GM12878 (cell line): ENCODE results near the gene KDM4C.

DNA sequence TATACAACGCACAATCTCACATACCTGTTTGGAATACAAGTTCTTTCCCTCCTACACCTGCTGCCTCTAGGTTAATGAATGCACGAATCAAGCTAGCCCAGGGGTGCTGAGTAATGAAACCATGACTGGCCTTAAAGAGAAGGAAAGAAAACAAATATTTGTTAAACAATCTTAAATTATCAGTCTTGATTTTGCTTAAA lies 9.1 kb downstream of the ERMP1 start:
- RAMPAGE, long total RNA = no peak
- RRBS, 2 experiments = no CpG with 5 or more reads among the region's 2 CpGs
CAGE:
- cytosol, long polyA minus RNA = no peak
- cytosol, long polyA plus RNA = no peak
- long polyA plus RNA = no peak
- nucleolus, long total RNA = no peak
- nucleus, long polyA plus RNA = no peak
- nucleus, long total RNA = no peak

- RAMPAGE, long total RNA = no peak
- RRBS, 2 experiments = no CpG with 5 or more reads among the region's 9 CpGs
CAGE:
- cytosol, long polyA minus RNA = no peak
- cytosol, long polyA plus RNA = no peak
- long polyA plus RNA = no peak
- nucleolus, long total RNA = no peak
- nucleus, long polyA plus RNA = no peak
- nucleus, long total RNA = no peak
Measured at GRCh38 chr9:5844544-5845120, 11.7 kb upstream of the ERMP1 start.

GRCh38 chr9:5886286-5886589 lies 4.5 kb upstream of the MLANA start:
- RAMPAGE, long total RNA = no peak
- RRBS, 2 experiments = no CpG with 5 or more reads among the region's 4 CpGs
CAGE:
- cytosol, long polyA minus RNA = no peak
- cytosol, long polyA plus RNA = no peak
- long polyA plus RNA = no peak
- nucleolus, long total RNA = no peak
- nucleus, long polyA plus RNA = no peak
- nucleus, long total RNA = no peak

GRCh38 chr9:6106992-6107361 lies 91.6 kb upstream of the RANBP6 start:
- RAMPAGE, long total RNA = no peak
- RRBS, 2 experiments = no CpG with 5 or more reads among the region's 2 CpGs
CAGE:
- cytosol, long polyA minus RNA = no peak
- cytosol, long polyA plus RNA = no peak
- long polyA plus RNA = no peak
- nucleolus, long total RNA = no peak
- nucleus, long polyA plus RNA = no peak
- nucleus, long total RNA = no peak

DNA sequence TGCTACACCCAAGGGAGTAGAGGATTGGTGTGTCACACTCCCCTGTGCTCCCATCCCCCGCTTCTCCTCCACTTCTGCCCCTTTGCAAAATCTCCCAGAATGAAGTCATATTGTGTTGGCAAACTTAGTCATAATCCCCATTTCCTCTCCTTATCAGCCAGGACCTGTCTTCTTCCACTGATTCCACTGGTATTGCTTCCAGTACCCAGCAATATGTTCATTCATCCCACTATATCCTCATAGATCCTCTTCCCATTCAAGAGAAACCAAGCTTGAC lies 14.8 kb downstream of the IL33 start:
- RAMPAGE, long total RNA = no peak
- RRBS, 2 experiments = no CpG with 5 or more reads among the region's 1 CpG
CAGE:
- cytosol, long polyA minus RNA = no peak
- cytosol, long polyA plus RNA = no peak
- long polyA plus RNA = no peak
- nucleolus, long total RNA = no peak
- nucleus, long polyA plus RNA = no peak
- nucleus, long total RNA = no peak

DNA sequence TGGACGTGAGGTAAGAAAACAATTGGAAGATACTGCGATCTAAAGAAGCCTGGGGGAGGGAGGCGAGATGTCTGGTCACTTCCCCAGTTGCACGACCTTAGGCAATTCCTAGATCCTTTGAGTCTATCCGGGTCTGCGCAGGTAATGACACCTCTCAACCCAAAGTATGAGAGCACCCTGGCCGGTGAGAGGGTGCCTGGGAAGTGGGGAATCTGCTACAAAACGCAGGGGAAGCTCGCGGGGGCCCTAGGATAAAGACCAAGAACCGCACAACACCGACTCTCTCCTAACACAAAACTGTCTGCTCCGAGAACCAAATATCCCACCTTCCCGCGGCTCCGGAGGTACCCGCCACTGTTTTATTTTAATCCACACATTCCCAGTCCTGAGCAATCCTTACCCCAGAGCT lies 1.4 kb downstream of the GLDC start:
- RAMPAGE, long total RNA = no peak
- RRBS, 2 experiments = 0 to 16% methylated on average over 1 to 3 of the region's 17 CpGs
CAGE:
- cytosol, long polyA minus RNA = no peak
- cytosol, long polyA plus RNA = no peak
- long polyA plus RNA = no peak
- nucleolus, long total RNA = no peak
- nucleus, long polyA plus RNA = no peak
- nucleus, long total RNA = no peak

GRCh38 chr9:6681837-6682060 lies 36.2 kb upstream of the GLDC start:
- RAMPAGE, long total RNA = no peak
- RRBS, 2 experiments = no CpG with 5 or more reads among the region's 11 CpGs
CAGE:
- cytosol, long polyA minus RNA = no peak
- cytosol, long polyA plus RNA = no peak
- long polyA plus RNA = no peak
- nucleolus, long total RNA = no peak
- nucleus, long polyA plus RNA = no peak
- nucleus, long total RNA = no peak

DNA sequence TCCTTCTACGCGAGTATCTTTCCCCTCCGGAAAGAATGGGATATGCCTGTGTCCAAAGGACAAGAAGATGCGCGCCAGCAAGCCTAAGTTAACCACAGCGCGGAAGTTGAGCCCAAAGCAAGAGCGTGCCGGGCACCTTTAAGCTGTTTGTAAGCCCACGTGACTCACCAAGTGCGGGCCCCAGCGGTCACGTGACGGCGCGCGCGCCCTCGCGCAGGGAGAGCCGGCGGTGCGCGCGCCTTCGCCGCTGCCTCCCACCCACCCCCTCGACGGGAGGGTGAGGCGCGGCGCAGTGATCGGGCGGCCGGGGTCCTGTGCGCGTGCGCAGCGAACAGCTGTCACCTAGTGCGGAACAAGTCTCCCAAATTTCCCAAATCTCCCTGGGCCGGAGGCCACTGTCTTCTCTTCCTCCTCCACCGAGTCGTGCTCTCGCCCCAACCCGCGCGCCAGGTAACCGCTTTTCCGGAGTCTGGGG lies at the start of gene KDM4C:
Gene KDM4C, plus strand, starts transcription at position 220 of the 475 bp plus-strand sequence.
- RAMPAGE, long total RNA = start-site peak on the plus strand centred at position 271 of the sequence, 127 bp wide, 184 and 421 reads in 2 replicates
- RRBS, 2 experiments = under 1 to 2% methylated on average over 38 to 41 of the region's 49 CpGs
CAGE:
- cytosol, long polyA minus RNA = no peak
- cytosol, long polyA plus RNA = start-site peak on the plus strand centred at position 298 of the sequence, 96 bp wide, 136 and 133 reads in 2 replicates
- long polyA plus RNA = start-site peak on the plus strand centred at position 337 of the sequence, 136 bp wide, 130 and 128 reads in 2 replicates
- nucleolus, long total RNA = no peak
- nucleus, long polyA plus RNA = no peak
- nucleus, long total RNA = no peak

GRCh38 chr9:7879309-7879906 lies 79.8 kb upstream of the DMAC1 start:
- RAMPAGE, long total RNA = no peak
- RRBS, 2 experiments = no CpG with 5 or more reads among the region's 2 CpGs
CAGE:
- cytosol, long polyA minus RNA = no peak
- cytosol, long polyA plus RNA = no peak
- long polyA plus RNA = no peak
- nucleolus, long total RNA = no peak
- nucleus, long polyA plus RNA = no peak
- nucleus, long total RNA = no peak

DNA sequence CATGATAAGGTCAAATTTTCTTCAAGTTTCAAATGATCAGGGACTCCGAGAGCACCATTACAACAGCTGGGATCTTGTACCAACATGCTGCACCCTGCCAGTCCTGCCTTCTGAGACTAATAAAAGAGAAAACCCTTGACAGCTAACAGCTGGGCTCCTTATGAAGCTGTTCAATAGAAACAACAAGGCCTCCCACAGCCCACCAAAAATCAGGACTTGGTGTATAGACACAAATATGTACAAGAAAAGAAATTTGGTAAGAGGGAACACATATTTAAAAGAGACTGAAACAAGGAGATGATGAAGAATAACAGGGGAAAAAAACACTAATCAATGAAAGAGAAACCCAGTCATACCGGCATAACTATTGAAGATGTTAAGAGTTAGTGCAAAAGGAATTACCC lies 985.4 kb upstream of the DMAC1 start:
- RAMPAGE, long total RNA = no peak
- RRBS, 2 experiments = no CpG with 5 or more reads among the region's 2 CpGs
CAGE:
- cytosol, long polyA minus RNA = no peak
- cytosol, long polyA plus RNA = no peak
- long polyA plus RNA = no peak
- nucleolus, long total RNA = no peak
- nucleus, long polyA plus RNA = no peak
- nucleus, long total RNA = no peak

- RAMPAGE, long total RNA = no peak
- RRBS, 2 experiments = no CpG with 5 or more reads among the region's 3 CpGs
CAGE:
- cytosol, long polyA minus RNA = no peak
- cytosol, long polyA plus RNA = no peak
- long polyA plus RNA = no peak
- nucleolus, long total RNA = no peak
- nucleus, long polyA plus RNA = no peak
- nucleus, long total RNA = no peak
Measured at GRCh38 chr9:8871019-8871312, 1071.4 kb upstream of the DMAC1 start.

DNA sequence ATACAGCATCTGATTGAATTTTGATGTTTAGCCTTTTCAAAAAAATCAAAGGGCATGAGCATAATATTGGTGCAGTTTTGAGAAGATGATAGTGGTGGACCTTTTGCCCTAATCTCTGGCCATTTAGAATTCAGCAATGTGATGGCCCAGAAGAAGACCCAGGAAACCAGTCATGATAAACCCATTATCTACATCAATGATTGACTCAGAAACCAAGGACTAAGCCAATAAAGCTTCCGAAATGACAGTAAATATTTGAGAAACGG lies 1158.7 kb upstream of the DMAC1 start:
- RAMPAGE, long total RNA = no peak
- RRBS, 2 experiments = no CpG with 5 or more reads among the region's 2 CpGs
CAGE:
- cytosol, long polyA minus RNA = no peak
- cytosol, long polyA plus RNA = no peak
- long polyA plus RNA = no peak
- nucleolus, long total RNA = no peak
- nucleus, long polyA plus RNA = no peak
- nucleus, long total RNA = no peak

GRCh38 chr9:10911372-10911779 lies 298.6 kb upstream of the PTPRD start:
- RAMPAGE, long total RNA = no peak
- RRBS, 2 experiments = no CpG with 5 or more reads among the region's 6 CpGs
CAGE:
- cytosol, long polyA minus RNA = no peak
- cytosol, long polyA plus RNA = no peak
- long polyA plus RNA = no peak
- nucleolus, long total RNA = no peak
- nucleus, long polyA plus RNA = no peak
- nucleus, long total RNA = no peak

GRCh38 chr9:12759635-12760306 lies 15.0 kb upstream of the LURAP1L start:
- RAMPAGE, long total RNA = no peak
- RRBS, 2 experiments = no CpG with 5 or more reads among the region's 2 CpGs
CAGE:
- cytosol, long polyA minus RNA = no peak
- cytosol, long polyA plus RNA = no peak
- long polyA plus RNA = no peak
- nucleolus, long total RNA = no peak
- nucleus, long polyA plus RNA = no peak
- nucleus, long total RNA = no peak

GRCh38 chr9:12972477-12972857 lies 197.6 kb downstream of the LURAP1L start:
- RAMPAGE, long total RNA = no peak
- RRBS, 2 experiments = no CpG with 5 or more reads among the region's 2 CpGs
CAGE:
- cytosol, long polyA minus RNA = no peak
- cytosol, long polyA plus RNA = no peak
- long polyA plus RNA = no peak
- nucleolus, long total RNA = no peak
- nucleus, long polyA plus RNA = no peak
- nucleus, long total RNA = no peak

DNA sequence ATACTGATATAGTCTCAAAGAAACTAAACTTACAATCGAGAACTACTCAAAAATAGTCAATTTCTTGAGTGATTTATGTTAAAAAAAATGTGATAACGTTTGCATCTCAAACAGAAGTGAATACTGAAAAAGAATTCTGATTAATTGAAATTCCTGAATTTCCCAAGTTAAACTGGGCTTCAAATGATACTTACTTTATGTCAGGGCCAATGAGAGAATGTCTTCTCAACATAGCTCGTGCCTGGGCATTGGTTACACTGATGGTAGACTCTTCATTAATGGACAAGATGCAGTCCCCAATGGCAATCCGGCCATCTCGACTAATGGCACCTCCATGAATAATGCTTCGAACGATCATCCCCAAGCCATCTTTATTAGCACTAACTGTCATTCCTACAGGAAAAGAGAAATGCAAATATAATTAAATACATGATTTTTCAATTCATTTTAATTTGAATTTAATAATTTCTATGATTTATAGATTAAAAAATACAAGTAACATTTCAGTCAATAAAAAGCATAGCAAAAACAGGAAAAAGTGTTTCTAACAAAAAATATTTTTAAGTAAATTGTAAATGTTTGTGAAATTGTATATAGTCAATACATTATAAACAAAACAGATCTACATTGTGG lies 111.2 kb downstream of the MPDZ start:
- RAMPAGE, long total RNA = no peak
- RRBS, 2 experiments = no CpG with 5 or more reads among the region's 7 CpGs
CAGE:
- cytosol, long polyA minus RNA = no peak
- cytosol, long polyA plus RNA = no peak
- long polyA plus RNA = no peak
- nucleolus, long total RNA = no peak
- nucleus, long polyA plus RNA = no peak
- nucleus, long total RNA = no peak

DNA sequence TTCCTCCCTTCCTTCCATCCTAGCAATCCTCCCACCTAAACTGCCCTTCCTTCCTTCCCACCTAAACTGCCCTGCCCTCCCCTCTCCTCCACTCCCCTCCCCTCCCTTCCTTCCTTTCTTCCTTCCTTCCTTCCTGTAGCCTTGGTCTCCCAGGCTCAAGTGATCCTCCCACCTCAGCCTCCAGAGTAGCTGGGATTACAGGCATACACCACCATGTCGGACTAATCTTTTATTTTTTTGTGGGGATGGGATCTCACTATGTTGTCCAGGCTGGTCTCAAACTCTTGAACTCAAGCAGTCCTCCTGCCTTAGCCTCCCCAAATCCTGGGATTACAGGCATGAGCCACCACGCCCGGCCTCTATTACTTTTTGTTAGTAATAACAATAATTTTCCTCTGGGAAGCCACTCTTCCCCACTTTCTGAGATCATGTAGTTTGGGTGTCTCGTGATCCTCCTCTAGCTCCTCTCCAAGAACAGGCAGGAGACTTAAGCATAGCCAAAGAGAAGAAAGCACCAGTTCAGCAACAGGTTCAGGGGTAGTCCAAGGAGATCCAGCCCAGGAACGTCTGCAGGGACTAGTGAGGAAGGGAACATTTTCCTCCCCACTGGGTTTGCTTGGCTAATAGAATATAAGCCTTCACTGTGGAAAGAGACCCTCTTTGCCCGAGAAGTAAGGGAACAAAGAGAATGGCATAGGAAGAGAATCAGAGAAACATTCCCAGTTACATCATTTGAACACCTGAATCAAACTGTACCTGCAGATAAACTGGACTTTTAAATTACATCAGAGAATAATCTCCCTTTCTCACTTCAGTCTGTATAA lies 65.5 kb downstream of the NFIB start:
- RAMPAGE, long total RNA = no peak
- RRBS, 2 experiments = no CpG with 5 or more reads among the region's 6 CpGs
CAGE:
- cytosol, long polyA minus RNA = no peak
- cytosol, long polyA plus RNA = no peak
- long polyA plus RNA = no peak
- nucleolus, long total RNA = no peak
- nucleus, long polyA plus RNA = no peak
- nucleus, long total RNA = no peak

DNA sequence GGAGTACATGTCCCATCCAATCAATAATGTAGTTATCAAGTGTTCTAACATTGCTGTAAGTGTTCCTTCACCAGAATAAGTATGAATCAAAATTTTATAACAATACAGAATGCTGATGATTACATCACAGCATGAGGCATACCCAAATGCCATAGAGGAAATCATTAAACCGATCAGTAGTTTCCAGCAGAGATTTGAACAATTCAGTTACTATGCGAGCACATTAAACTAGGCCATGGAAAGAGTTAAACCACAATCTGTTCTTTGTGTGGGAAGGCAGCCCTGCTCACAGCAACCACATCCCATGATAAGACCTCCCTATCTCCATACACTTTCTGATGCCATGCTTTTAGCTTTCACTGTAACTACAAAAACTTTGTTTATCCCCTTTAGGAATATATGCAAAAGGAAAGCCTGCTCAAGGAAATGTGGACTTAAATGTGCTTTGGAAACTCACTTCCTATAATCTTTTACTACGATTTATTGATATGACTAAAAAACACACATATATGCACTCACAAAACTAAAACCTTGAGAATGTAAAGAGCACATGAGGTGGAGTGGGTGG lies 4.5 kb downstream of the NFIB start:
- RAMPAGE, long total RNA = no peak
- RRBS, 2 experiments = no CpG with 5 or more reads among the region's 3 CpGs
CAGE:
- cytosol, long polyA minus RNA = no peak
- cytosol, long polyA plus RNA = no peak
- long polyA plus RNA = no peak
- nucleolus, long total RNA = no peak
- nucleus, long polyA plus RNA = no peak
- nucleus, long total RNA = no peak

GRCh38 chr9:14312584-14313419 lies 1.1 kb downstream of the NFIB start:
- RAMPAGE, long total RNA = no peak
- RRBS, 2 experiments = 7 to 34% methylated on average over 28 of the region's 64 CpGs
CAGE:
- cytosol, long polyA minus RNA = no peak
- cytosol, long polyA plus RNA = no peak
- long polyA plus RNA = no peak
- nucleolus, long total RNA = no peak
- nucleus, long polyA plus RNA = no peak
- nucleus, long total RNA = no peak

DNA sequence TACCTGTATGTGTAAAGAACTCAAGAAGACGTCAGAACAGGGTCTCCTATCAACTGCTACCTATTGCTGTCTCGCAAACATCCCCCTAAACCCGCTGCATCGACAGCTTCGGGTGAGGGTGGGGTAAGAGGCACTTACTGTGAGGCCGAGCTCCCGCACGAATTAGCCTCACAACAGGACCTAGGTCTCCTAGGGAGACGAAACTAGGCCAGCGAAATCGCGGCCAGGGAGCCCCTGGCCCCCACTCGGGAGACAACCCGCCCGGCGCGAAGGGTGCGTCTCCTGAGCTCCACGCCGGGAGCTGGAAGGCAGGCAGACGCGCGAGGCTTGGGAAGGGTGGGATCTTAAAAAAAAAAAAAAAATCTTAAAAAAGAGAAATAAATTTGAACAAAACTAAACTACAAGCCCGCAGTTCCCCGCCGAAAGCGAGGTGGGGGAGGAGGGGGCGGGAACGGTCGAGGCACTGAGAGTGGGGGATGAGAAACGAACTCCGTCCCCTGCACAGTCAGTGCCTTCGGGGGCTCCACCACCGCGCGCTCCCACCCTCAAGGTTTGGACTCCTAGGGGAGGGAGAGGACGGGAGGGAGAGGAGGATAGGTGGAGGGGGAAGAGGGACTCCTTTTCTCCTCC lies 33.0 kb upstream of the NFIB start:
- RAMPAGE, long total RNA = no peak
- RRBS, 2 experiments = no CpG with 5 or more reads among the region's 37 CpGs
CAGE:
- cytosol, long polyA minus RNA = no peak
- cytosol, long polyA plus RNA = no peak
- long polyA plus RNA = no peak
- nucleolus, long total RNA = no peak
- nucleus, long polyA plus RNA = no peak
- nucleus, long total RNA = no peak